Metastatic Liver Carcinoma in the Adrenal Gland (tissue), 2 donors: ENCODE results near the genes CFL2 and FOXA1.

DNA sequence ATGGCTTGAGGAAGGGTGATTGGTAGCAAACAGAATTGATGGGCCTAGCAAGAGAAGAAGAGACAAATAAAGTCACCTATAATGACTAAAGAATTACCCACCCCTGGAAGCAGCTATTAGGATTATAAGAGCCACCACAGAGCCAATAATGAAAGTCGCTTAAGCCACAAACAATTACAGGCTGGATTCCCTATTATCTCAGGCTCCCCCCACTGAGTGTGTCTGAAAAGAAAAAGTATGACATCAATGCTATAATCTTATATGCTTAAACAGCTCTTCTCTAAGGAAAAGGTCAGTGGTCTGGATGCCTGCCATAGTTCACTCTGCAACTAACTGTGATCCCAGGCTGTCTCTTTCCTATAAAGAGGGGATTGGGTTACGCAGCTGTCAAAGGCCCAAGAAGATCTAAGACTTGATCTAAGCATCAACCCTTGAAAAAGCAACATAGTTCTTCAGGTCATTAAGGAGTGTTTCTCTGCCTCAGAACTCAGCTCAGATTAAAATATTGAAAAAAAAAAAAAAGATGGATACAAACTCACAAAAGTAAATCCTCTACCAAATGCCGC lies 18.0 kb downstream of the EGLN3 start:
- PRO-cap, 2 experiments, result no peak in any of the 2 experiments

- PRO-cap, 2 experiments, result no peak in any of the 2 experiments
These were observed 7.3 kb downstream of the EGLN3 start for GRCh38 chr14:33943450-33944001.

DNA sequence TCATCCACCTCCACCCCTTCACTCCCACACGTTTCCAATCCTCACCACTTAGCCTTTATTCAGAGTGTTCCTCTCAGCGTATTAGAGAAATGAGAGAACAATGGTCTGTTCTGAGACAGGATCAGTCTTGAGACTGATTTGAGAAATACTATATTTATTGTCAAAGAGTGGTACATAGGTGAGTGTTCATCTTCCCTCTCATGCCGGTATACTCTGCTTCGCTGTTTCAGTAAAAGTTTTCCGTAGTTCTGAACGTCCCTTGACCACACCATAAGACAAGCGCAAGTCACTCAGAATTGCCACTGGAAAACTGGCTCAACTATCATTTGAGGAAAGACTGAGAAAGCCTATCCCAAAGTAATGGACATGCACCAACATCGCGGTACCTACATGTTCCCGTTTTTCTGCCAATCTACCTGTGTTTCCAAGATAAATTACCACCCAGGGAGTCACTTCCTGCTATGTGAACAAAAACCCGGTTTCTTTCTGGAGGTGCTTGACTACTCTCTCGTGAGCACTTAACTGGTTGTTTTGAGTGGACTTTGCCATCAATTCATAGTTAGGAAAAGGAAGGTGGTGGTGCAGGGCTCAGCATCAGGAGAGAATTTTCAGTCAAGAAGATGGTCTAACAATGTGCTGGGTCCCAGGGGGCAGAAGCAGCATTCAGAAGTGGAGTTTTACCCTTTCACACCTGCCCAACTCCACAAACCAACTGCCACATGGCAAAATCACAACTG lies 1.5 kb downstream of the EGLN3 start:
- PRO-cap, 2 experiments, result no peak in any of the 2 experiments

DNA sequence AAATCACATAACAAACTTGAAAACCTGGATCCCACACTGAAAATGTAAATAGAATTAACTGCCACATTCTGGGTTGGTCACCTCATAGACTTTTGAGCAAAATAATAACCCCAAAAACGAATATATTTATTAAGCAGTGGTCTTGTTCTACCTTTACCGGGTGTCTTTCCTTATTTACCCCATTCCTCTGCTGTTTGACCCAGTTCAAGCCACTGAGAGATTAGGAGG lies 360 bp upstream of the EGLN3 start:
- PRO-cap, 2 experiments, result no peak in any of the 2 experiments

GRCh38 chr14:34019578-34020076 lies 68.8 kb upstream of the EGLN3 start:
- PRO-cap, 2 experiments, result no peak in any of the 2 experiments

GRCh38 chr14:34020077-34020495 lies 69.2 kb upstream of the EGLN3 start:
- PRO-cap, 2 experiments, result no peak in any of the 2 experiments

DNA sequence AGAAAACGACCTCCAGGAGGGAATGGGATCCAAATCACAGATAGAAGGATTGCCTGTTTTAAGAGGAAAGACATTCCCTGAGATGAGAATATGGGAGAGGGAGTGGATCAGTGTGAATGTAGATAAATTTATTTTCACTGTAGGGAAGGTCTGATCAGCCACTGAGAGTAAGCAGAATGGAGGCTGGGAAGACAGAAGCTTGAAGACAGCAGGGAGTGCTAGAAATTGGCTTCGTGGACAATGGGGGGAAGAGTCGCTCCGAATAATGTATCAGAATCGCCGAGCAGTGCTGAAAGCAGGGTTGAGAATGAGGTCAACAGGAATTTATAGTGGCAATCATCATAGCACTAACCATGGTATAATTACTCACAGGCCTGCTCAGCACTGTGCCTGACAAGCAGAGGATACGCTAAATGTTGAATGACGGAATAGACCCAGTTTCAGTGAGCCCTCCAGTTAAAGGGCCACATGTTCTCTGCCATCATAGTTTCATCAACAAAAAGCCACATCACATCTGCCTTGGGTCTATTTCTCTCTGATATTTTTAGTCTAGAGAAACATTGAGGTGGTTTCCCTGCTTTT lies 130.1 kb upstream of the EGLN3 start:
- PRO-cap, 2 experiments, result no peak in any of the 2 experiments

DNA sequence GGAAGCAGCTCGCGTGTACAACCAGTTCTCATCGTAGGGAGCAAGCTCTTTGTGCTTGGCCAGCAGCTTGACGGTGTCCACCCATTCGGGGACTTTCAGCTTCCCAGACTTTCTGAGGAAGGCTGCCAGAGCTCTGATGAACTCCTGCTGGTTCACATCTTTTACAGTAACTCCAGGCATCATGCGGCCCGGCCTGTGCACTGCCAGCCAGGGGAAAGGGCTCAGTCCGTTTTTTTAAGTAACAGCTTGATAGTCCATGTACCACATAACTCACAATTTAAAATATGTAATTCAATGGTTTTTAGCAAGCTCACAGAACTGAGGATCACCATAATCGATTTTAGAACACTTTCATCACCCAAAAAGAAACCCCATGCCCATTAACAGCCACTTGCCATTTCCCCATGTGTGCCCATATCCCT lies 29.5 kb upstream of the EAPP start:
- PRO-cap, 2 experiments, result no peak in any of the 2 experiments

DNA sequence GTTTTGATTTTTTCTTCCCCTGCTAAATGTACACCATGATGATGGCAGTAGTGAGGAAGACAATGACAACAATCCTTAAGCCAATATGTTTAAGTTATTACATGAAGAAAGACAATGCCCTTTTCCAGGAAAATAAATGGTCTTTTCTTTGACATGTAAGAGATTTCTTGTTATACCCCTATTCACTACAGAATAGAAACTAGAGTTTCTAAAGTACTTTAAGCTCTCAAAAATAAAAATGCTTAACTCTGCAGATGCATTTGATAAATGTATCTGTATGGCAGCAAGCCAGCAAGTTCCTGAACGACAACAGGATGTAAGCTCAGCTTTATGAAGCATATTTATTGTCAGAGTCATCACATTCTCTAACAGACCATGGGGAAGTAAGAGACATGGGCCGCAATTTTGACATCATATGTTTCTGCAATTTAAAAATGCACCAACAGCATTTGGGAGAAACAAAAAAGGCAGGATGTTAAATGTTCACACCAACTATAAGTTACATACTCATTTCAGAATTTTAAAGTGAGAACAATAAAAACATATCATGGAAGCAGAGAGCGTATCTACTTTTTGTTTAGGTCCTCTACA lies 36.1 kb upstream of the SNX6 start:
- PRO-cap, 2 experiments, result no peak in any of the 2 experiments

GRCh38 chr14:34677842-34678462 lies 36.4 kb downstream of the CFL2 start:
- PRO-cap, 2 experiments, result no peak in any of the 2 experiments

DNA sequence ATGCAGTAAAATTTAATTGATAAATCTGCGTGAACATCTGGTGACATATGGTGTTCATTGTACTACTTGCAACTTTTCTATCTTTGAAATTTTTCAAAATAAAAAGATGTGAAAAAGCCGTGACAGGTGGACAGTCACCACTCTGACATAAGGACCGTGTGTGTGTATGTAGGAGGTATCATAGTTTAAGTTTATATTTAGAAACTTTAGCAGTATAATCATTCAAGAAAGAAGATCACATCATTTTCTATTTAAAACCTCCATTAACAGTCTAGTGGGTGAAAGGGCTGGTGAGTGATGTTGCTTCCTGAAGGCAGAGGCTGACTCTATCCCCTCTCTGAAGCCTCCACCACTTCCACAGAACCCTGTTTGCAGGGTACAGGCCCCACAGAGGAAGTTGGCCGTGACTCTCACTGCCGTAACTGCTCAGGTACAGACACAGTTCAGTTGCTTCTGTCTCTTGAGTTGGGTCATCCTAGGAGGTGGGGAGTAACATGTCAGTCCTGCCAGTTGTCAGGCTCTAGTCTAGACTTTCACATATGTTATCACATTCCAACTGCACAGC lies 31.7 kb downstream of the CFL2 start:
- PRO-cap, 2 experiments, result no peak in any of the 2 experiments

DNA sequence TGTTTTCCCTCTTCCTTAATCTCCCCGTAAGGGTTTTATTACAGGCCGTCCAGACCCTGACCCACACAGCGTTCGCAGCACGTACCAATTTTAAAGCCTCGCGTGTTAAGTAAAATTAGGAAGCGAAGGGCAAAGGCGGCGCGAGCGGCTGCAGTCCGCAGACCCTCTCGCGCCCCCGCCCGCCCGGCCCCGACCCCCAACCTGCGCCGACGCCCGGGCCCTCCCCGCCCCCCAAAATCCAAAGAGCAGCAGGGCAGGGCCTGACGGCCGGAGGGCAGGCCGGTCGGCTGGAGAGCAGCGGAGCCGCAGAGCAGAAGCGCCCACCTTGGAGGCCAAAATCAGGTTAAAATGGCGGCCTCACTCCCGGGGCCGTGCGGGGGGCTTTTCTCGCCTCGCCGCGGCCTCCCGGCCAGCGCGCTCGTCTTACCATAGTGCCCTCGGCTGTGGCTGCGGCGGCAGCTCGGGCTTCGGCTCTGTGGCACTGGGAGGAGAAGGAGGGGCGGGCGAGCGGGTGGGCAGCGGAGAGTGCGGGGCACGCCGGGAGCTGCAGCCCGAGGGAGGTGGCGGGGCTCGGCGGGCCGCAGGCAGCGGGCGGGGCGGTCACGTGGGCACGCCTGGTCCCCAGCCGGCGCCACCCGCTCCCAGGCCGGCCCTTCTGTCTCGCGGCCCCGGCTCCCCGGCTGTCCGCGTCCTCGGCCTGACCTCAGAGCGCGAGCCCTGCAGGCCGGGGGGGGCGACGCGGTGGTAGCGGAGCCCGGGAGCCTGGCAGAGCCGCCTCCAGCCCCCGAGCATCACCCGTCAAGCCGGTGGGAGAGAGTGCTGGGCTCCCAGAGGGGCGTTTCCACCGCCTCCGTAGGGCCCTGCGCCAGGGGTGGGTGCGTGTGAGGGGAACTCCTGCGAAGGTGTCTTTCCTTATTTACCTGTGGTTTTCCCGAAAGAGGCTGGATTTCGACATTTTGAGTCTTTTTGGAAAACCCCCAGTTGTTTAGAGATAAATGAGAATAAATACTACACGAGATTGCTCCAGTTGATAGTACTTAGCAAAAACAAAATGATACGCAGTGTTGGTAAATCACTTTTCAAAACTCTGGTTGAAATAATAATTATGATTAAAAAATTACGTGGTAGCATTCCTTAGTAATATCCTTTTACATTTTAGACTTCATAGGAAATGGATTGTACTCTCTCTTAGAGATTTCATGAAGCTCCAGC lies at the start of gene CFL2:
CFL2 (minus strand) TSS at position 483 of the 1,212 bp plus-strand sequence.
- PRO-cap, 2 experiments, result peak in 2 of 2 experiments; most common plus-strand start position 683 of the sequence (in 2); most common minus-strand start position 483 of the sequence (in 2)

DNA sequence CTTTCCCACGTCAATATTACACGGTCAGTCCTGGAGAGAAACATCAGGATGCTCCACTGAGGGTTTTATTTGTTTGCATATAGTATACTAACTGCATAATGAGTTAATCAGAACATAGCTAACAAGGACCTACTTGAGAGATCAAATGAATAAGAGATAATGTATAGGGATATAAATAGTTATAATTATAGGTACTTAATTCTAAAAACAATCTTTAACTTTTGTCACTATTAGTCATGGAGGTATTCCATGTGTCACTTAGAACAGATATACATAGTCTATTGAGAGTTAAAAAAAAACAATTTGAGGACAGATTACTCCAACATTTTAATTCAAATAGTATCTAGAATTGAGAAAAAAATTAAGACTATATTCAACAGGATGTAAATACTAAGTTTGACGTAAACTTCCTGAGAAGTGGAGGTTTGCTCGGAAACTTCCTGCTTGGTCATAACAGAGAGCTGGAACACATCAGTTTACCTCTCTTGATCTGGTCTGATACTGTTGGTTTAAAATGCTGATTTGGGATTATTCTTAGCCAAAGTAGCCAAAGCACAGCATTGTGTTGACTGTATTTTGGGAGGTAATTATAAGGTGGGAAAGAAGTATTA lies 52.5 kb upstream of the SRP54 start:
- PRO-cap, 2 experiments, result peak in 2 of 2 experiments; most common plus-strand start position 451 of the sequence (in 2)

GRCh38 chr14:35300094-35300459 lies 7.9 kb downstream of the PSMA6 start:
- PRO-cap, 2 experiments, result no peak in any of the 2 experiments

GRCh38 chr14:35356560-35356935 lies 48.0 kb downstream of the NFKBIA start:
- PRO-cap, 2 experiments, result no peak in any of the 2 experiments

DNA sequence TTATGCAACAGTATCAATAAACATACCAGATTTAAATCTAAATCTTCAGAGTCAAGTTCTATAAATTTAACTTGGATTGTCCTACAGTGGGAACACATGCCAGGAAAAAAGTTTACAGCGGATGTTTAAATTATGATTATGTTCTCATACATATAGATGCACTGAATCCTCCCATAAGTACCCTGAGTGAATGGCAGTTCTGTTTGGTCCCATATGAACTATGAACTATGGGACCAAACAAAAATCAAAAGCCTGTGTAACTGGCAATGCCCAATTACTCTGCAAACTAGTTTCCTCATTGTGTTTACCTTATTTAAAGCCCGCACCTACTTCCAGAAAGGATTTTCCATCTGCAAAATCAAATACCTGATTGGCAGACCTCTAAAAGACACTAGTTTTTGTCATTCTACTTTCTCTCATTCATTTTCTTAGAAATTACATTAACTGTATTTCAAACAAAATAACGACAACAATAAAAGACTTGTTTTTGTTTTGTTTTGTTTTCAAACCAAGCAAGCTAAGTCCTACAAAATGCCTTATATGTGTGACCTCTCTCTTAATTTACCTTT lies 2.6 kb downstream of the RALGAPA1 start:
- PRO-cap, 2 experiments, result no peak in any of the 2 experiments

DNA sequence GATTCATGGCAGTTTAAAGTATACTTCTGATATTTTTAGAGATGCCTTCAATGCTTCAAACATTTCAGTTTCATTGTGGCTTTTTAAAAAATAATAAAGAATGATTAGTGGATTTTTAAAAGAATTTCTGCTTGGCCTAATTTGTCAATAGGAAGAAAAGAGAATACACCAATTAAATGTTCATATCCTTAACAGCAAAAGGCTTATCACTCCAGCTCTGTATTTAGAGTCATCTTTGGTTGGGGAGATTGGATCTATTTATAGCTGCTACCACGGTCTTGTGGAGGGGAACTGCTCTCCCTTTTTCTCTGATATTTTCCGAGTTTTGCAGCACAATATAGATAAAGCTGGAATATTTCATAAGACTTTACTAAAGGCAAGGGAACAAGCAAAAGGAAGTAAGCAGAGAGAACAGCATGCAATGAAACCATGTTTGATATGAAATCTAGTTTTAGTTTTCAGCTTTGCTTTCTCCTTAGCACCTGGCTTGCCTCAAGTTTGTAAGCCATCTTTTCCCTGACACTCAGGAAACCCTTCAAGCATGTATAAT lies 35.1 kb downstream of the BRMS1L start:
- PRO-cap, 2 experiments, result no peak in any of the 2 experiments

- PRO-cap, 2 experiments, result no peak in any of the 2 experiments
These were observed 2.5 kb downstream of the NKX2-1 start for GRCh38 chr14:36517378-36518010.

DNA sequence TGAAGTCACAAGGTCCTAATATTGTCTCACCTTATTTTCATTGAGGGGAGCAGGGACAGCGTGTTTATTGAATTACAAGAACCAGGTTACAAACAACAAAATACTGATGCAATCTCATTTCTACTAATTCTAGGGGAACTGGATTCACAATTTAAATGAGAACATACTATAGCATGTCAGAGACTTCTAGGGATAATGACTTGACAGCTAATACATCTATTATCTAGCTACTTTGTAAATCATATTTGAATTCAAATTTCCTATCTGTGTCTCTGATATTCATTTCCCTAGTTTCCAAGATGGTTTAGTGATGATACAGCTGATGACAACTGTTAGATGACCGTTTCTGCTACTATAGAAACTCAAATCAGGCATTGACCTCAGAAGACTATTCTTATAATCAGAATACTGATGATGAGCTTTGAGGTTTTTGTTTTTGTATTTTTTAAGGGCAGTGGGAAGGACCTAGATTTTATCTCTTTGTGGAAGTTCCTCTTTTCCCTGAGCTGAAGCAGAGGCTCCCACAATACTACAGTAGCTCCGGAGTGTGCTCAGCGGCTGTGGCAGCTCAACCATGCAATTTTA lies 145.3 kb downstream of the SLC25A21 start:
- PRO-cap, 2 experiments, result no peak in any of the 2 experiments

DNA sequence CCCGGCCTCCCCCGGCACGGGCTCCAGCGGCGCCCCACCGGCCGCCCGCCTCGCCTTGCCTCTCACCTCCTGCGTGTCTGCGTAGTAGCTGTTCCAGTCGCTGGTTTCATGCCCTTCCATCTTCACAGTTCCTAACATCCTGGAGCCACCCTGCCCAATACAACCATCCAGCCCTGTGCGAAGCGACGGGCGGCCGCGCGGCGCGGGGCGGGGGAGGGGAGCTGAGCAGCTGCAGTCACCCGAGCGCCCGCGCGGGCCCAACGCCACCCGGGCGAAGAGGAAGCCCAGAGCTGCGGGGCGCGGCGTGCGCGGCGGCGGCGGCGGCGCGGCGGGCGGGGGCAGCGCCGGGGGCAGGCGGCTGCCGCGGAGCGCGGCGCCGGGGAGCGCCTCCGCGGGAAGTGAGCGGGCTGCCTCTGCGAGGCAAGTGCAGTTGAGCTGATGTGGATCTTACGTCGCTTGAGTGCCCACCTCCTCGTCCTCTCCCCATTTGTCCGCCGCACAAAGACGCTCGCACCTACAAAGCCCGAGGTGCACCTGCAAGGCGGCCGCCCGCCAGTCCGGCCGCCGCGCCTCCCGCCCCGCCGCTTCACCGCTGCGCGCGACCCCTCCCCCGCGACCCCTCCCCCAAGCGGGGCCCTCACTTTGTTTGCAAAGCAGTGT lies at the start of gene FOXA1:
FOXA1 (minus strand) TSS at position 415 of the 660 bp plus-strand sequence.
- PRO-cap, 2 experiments, result peak in 2 of 2 experiments; most common minus-strand start position 404 of the sequence (in 1)